Aorta (tissue), 1 donor: ENCODE measurements around the genes AADACL2, AADAC, P2RY1 and ARHGEF26.

- PRO-cap: no peak
These were observed 76.9 kb upstream of the IGSF10 start for GRCh38 chr3:151537632-151538321.

DNA sequence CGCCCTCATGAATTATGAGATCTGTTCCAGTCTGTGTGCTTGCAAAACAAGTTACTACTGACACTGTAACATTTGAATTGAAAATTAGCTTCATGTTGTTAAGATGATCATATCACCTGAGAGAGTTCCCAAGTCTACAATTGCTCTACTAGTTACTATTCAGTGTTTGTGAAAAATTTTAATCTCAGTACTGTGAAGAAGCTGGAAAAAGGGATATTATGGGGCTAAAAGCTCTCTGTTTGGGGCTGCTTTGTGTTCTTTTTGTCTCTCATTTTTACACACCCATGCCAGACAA is at the start of gene AADACL2:
TSS of gene AADACL2 (plus strand) at position 110 of the 295 bp plus-strand sequence.
- PRO-cap: no peak

GRCh38 chr3:151813586-151814408 is at the start of gene AADAC:
Gene AADAC (plus strand): TSS chr3:151814116.
- PRO-cap: no peak

DNA sequence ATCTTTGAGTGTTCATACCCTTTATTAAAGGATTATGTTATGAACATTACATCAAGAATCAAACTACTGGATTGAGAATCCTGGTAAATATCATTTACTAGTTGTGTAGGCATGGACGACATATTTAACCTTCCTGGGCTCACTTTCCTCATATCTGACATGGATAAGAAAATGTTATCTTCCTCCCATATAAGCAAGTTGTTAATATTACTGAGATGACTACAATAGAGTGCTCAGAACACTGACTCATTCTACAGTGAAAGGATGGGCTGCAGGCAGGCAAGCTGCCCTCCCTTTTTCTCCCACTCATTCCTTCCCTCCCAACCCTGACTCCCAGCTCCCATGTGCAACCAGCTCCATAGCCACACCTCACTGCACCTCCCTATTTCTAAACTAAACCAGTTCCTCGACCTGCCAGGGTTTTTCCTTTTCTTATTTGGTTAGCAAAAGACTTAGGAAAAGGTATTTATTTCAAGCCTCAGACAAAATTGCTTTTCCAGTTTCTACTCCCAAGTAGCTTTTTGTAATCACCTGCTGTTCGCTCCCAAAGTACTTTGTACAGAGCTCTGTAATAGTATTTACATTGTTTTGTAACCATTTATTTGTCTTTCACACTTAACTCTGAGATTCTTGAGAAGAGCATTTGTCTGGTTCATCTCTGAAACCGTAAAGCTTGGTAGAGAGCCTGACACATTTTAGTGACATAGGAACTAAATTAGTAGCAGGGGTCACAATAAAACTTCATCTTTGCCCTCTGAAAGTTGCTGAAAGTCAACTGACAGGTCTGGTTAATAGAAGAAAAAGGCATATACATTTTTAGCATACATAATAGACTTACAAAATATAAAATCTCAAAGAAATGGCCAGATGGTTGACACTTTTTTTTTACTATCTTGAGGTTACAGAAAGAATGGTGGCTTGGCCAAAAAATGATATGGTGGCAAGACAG is 2.2 kb downstream of the AADAC start:
- PRO-cap: no peak

- PRO-cap: no peak
These were observed 54.5 kb downstream of the SUCNR1 start for GRCh38 chr3:151927944-151928423.

DNA sequence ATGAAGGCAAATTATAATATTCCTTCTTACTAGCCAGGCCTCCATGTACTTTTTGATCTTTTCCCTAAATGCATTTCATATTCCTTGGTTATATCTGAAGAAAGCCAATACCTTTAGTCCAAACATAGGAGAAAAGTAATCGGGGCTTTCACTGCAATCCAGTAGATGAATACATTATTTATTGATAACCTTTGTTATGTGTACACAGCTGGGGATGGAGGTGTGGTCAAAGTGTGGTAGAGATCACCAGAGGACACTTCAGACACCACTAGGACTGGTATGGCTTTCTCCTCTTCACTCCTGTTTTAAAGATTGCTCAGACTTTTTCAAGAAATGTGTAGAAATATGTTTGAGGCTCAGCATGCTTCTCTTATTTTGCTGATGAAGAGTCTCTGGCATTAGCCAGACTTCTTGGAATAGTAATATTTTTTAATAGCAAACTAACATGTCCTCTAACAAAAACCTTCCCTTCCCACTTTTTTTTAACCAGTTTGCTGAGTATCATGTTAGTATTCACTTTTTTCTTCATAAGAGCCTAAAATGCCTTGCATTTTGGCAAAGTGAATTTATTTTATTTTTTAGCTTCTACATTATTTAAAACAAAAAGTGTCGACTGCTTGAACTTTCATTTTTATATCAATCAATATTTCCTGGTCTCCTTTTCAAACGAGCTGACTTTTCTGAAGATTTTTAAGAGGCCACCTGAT is 65.6 kb upstream of the MBNL1 start:
- PRO-cap: no peak

GRCh38 chr3:152280391-152280869 is 11.7 kb downstream of the MBNL1 start:
- PRO-cap: no peak

- PRO-cap: no peak
These were observed 157.0 kb downstream of the MBNL1 start for GRCh38 chr3:152425618-152426300.

DNA sequence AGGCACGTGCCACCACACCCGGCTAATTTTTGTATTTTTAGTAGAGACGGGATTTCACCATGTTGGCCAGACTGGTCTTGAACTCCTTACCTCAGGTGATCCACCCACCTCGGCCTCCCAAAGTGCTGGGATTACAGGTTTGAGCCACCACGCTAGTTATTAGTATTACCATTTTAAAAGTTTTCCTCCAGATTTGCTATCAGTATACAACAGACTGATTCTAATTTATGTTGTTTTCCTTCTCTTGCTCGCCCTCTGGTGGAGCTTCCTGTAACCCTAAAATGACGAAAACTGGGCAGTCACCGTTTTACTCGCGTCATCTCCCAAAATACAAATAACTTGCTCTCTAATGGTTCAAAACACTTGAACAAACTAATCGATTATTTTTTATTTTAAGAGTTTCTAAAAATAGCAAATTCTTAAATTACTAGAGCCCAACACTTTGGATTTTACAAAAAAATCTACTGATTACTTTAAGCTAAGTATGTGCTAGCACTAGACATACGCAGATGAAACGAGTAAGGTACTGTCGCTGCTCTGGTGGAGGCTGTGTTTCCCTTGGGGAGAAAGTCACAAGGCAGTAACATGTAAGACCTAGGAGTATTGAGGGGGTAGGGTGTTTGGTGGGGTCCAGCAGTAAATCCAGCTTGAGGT is 203.3 kb downstream of the MBNL1 start:
- PRO-cap: no peak

GRCh38 chr3:152834298-152835290 is at the start of gene P2RY1:
Gene P2RY1 (plus strand): TSS chr3:152835131.
- PRO-cap: unidirectional peak, plus-strand start at chr3:152834915

DNA sequence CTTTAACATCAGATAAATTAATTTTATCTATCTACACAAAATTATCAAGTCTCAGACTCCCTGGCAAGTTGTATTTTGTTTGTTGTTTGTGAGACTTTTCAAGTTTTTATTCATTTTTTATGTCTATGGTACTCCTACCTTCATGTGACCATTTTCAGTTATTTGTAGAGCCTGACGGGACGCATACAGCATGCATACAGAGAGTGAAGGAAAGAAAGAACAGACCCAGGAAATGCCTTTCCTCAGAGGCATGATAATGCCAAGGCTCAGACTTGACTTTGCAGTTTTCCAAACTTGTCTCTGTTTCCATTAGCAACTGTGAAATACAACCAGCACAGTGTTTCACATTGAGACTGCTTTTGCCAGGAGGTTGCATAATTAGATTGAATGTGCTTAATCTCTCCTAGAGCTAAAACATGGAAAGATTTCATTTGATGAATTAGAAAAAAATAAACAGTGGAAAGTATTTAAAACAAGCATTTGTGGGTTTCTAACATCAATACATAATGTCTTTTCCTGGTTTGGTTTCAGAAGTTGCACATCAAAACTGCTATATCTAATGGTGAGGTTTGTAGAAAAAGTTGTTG is 60.6 kb upstream of the ARHGEF26 start:
- PRO-cap: unidirectional peak, minus-strand start at position 205 of the sequence

DNA sequence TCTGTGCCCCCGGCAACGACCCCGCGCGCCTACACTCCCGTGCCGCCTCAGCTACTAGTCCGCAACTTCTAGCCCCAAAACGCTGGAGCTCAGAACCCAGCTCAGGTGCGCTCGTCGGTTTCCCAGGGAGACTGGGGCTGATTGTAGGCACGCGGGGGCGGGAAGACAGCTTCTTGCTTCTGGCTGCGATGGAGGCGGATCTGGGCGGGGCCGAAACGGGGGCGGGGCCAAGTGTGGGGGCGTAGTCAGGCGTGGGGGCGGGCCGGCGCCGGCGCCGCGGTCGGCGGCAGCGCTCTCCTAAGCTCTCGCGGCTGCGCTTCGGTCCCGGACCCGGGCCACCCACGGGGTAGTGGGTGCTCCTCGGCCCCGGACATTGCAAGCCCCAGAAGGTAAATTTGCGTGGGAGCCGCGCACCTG is at the start of gene ARHGEF26:
TSS of gene ARHGEF26 (plus strand) at position 260 of the 417 bp plus-strand sequence.
- PRO-cap: bidirectional peak, plus-strand start at position 248 of the sequence, minus-strand start at position 128 of the sequence

DNA sequence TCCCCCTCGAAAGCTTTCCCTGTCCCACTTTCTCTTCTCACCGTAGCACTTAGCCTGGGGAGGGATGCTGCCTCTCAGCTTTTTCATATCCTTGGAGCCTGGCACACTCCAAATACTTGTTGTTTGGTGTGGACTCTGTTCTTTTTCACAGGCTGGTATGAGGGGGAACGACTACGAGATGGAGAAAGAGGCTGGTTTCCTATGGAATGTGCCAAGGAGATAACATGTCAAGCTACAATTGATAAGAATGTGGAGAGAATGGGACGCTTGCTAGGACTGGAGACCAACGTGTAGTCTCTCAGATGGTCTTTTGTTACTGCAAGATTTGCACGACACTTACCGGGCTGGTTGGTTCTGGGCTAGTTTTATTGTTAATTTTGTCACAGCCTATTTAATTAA is 69.1 kb downstream of the DHX36 start:
- PRO-cap: no peak

DNA sequence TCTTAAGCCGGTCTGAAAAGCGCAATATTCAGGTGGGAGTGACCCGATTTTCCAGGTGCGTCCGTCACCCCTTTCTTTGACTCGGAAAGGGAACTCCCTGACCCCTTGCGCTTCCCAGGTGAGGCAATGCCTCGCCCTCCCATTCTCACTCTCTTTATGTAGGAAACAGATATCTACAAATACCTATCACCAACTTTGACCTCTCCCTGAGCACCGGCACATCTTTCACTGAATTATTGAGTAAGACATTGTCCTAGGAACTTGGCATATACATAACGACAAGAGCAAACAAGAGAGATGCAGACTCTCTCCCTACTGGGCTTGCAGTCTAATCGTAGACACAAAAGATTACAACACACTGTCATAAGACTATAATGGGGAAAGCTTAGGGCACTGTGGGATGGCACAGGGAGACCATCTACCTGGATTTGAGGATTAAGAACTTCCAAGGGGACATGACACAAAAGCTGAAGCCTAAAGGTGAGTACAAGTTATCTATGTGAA is 218.6 kb upstream of the STRIT1 start:
- PRO-cap: no peak

DNA sequence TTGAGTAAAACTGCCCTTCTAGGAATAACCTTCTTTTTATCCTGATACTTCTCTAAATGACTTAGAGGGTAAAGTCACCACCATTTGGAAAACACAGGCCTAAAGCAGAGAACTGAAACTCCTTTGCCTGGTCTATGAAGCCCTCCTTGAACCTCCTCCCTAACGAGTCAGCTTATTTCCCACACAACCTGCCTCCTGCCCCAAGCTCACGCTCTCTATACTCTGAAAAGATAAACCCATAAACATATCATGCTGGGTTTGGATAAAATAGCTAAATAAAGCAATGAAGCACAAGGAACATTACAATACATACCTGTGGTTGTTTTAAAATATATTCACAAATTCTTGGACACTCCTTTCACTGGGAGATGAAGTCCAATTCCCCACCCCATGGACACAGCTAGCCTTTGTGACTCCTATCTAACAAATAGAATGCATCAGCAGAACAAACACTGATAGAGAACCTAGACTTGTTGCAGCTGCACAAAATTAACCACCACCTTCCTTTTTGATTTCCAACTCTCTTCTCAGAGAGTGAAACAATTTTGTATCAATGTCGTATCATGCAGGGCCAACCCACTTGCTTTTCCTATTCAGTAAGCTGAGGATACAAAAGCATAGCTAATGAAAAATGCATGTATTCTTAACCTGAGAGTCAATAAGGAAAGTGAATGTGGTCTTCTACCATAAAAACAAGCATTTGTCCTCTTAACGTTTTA is 98.1 kb downstream of the PLCH1 start:
- PRO-cap: no peak

GRCh38 chr3:156148881-156149415 is 28.6 kb downstream of the KCNAB1 start:
- PRO-cap: no peak

DNA sequence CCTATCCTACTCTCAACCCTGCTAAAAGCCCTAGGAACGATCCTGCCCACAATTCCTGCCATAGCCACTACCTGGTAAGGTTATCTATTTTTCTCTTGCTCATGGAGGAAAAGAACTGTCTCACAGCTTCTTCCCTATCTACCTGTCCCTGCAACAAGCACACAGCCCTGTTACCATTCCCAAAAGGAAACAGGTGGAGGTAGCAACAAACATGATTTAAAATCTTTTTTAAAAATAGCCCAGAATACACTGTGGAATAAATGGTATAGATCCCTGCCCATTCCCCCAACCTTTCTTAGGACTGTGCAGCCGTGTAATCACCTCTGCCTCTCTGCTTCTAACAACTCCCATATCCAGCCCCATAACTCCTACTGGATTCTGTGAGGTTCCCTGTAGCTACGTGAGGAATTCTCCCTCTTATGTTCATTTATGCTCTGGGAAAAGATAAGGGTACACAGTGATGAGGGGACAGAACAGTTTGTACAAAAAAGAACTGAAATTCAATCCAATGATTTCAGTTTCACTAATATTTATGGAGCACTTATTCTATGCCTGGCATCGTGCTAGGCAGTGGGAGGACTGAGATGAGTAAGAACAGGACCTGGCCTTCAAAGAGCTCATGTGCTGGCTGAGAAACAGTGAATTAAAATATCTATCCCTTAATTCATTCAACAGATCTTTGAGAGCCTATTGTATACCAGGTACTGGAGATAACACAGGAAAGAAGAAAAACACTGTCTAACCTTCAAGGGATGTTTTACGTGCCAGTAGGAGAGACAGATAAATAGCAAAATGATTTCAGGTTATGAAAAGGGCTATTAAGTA is 22.3 kb downstream of the SSR3 start:
- PRO-cap: no peak

GRCh38 chr3:156547462-156548107 is 7.3 kb downstream of the SSR3 start:
- PRO-cap: no peak

- PRO-cap: no peak
These were observed 59.6 kb upstream of the TIPARP start for GRCh38 chr3:156614840-156615236.

DNA sequence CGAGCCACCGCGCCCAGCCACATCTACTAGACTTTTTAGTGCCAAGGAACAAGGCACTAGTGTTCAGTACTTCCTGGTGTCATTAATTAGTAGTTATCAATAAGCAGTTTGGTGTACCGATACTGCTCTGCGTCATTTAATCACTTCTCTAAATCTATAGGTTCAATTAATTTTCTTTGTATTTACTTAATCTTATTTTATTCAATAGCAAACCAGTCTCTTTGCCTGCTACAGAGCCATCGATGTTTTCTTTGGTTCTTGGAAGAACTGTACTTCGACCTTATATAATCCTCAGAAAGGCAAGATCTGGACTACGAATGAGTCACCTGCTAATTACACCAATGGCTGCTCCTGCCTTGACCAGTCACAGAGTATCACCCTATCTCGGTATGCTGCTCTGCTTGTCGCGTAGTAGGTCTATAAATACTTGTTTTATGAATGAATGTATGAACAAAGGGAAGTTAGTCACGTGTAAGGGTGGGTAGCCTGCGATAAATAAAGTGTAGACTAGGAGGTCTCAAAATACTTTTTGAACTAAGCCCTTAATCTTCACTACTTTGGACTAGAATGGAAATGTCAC is 788 bp upstream of the LEKR1 start:
- PRO-cap: no peak